Hepatocyte (in vitro differentiated cells and primary cell): ENCODE measurements around the gene CWH43.

GRCh38 chr4:44916310-44916815 lies 190.0 kb upstream of the GNPDA2 start:
- RAMPAGE, long total RNA, result no peak
- RRBS, result no CpG with 5 or more reads among the region's 6 CpGs

- RAMPAGE, long total RNA, result no peak
- RRBS, result no CpG with 5 or more reads among the region's 1 CpG
Observed at GRCh38 chr4:46986971-46987364, 6.4 kb downstream of the GABRA4 start.

- RAMPAGE, long total RNA, result no peak
- RRBS, result no CpG with 5 or more reads among the region's 2 CpGs
Observed at GRCh38 chr4:47493311-47493592, 8.2 kb downstream of the ATP10D start.

- RAMPAGE, long total RNA, result no peak
- RRBS, result no CpG with 5 or more reads among the region's 5 CpGs
Observed at GRCh38 chr4:47704521-47704790, 133.4 kb downstream of the CORIN start.

DNA sequence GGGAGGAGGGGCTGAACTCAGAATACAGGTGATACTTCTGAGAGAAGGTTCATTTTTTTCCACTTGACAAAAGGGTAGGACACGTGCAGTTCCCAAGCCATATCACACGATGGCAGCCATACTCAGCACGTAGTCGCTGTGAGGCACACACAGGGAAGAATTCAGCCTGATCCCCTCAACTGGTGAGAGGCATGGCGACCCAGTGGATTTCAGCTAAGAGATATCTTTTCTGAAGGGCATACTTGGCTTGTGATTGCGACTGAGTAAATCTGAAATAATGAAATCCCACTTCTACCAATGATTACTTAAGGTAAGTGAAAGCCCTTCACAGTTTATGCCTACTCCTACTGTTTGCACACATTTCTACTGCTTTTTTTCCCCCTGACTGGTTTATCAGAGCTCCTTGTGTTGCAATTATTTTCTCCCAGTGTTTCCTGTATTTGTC lies 133.1 kb downstream of the CORIN start:
- RAMPAGE, long total RNA, result no peak
- RRBS, result no CpG with 5 or more reads among the region's 6 CpGs

DNA sequence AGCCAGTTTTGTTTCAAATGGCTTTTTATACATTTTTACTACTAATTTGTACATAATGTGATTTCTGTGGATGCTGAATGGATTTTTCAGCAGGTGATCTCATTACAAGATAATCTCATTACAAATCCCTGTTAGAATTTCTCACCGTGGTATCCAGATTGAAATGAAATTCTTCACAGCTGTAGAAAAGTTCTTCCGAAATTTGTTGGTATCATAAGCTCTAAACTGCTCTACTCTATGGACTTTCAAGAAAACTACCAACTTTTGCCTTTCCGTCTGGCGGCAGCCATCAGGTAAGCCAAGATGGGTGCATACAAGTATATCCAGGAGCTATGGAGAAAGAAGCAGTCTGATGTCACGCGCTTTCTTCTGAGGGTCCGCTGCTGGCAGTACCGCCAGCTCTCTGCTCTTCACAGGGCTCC lies 131.8 kb downstream of the CORIN start:
- RAMPAGE, long total RNA, result no peak
- RRBS, result no CpG with 5 or more reads among the region's 8 CpGs

- RAMPAGE, long total RNA, result no peak
- RRBS, result 86% methylated on average over 4 of the region's 11 CpGs
Observed at GRCh38 chr4:47824631-47825401, 13.1 kb downstream of the CORIN start.

GRCh38 chr4:47855303-47855691 lies 17.4 kb upstream of the CORIN start:
- RAMPAGE, long total RNA, result no peak
- RRBS, result no CpG with 5 or more reads among the region's 1 CpG

DNA sequence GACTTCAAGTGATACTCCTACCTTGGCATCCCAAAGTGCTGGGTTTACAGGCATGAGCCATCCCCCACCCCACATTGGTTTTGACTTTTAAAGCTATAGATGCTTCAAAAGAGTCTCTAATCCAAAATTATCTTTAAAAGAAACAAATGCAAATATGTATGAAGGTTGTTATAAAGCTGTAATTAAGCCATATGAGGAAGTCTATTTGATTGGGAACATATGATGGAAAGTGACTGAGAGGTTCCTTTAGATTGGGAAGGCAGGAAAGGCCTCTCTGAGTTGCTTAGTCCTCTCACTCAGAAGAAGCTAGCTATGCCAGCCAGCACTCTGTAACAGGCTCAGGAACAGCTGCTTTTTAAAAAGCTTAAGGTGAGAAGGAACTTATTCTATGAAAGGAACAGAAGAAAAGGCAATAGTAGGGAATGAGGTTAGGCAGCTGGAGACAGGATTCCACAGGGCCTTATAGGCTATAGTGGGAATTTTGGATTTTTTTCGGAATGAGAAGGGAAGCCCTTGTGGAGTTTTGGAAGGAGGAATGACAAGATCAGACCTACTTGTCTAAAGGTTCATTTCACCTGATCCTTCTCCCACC lies 2.8 kb downstream of the NIPAL1 start:
- RAMPAGE, long total RNA, result no peak
- RRBS, result no CpG with 5 or more reads among the region's 1 CpG

DNA sequence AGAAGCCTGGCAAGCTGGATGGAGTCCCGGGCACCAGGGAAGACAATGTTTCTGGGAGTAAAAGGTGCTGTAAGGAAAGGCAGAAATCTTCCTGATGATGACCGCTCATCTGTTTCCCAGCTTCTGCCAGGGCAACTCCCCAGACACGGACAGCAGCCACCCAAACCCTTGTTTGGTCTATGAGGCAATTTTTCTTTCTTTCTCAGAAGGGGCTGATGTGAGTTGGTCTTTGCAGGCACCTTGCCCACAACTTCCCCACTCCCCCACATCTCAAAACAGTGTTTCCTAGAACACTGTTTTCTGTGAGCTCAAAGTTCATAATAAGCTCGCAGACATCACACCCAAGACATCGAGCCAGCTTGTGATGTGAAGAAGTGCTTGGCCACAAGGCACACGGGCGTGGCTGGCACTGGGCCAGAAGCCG lies 4.5 kb downstream of the TXK start:
- RAMPAGE, long total RNA, result no peak
- RRBS, result no CpG with 5 or more reads among the region's 8 CpGs

- RAMPAGE, long total RNA, result no peak
- RRBS, result no CpG with 5 or more reads among the region's 3 CpGs
Observed at GRCh38 chr4:48193473-48194008, 59.5 kb upstream of the TXK start.

DNA sequence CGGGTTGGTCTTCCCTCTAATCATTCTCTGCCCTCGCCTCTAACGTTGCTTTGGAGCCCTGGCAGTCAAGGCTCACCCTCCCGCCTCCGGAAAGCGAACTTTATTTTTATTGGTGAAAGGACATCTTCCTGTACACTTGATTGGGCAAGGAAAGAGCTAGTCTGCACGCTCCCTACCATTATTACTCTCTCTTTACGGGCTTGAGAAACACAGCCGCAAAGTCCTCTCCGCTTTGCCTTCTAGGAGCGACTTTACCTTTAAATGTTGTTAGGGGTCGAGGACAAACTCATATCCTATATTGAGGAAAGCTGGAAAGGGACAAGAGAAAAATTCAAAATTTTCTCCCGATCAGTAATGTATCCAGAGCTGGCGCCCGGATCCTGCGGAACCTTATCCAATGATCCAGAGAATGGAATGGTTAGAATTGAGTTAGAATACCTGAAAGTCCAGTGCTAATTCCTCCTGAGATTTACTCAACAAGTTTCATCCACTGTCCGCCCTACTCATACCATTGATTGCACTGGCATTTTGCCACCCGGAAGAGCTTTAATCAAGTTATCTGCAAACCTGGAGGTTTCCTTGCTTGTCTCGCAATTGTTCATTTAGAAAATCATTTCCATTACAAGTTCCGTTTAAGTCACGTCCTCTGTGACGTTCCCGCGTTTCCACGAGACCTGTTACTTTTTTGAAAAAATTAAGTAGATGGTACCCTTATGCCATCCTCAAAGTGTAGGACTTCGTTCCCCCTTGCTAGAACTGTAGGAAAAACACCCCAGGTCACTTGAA lies 554 bp upstream of the FRYL start:
- RAMPAGE, long total RNA, result no peak
- RRBS, result under 1% methylated on average over 4 of the region's 26 CpGs

- RAMPAGE, long total RNA, result no peak
- RRBS, result no CpG with 5 or more reads among the region's 6 CpGs
Observed at GRCh38 chr4:48835605-48836242, 4.8 kb downstream of the OCIAD1 start.

- RAMPAGE, long total RNA, result no peak
- RRBS, result 3% methylated on average over 31 of the region's 84 CpGs
Observed at GRCh38 chr4:48985860-48986843, at the start of gene CWH43. Gene CWH43 (plus strand): TSS chr4:48986275.

DNA sequence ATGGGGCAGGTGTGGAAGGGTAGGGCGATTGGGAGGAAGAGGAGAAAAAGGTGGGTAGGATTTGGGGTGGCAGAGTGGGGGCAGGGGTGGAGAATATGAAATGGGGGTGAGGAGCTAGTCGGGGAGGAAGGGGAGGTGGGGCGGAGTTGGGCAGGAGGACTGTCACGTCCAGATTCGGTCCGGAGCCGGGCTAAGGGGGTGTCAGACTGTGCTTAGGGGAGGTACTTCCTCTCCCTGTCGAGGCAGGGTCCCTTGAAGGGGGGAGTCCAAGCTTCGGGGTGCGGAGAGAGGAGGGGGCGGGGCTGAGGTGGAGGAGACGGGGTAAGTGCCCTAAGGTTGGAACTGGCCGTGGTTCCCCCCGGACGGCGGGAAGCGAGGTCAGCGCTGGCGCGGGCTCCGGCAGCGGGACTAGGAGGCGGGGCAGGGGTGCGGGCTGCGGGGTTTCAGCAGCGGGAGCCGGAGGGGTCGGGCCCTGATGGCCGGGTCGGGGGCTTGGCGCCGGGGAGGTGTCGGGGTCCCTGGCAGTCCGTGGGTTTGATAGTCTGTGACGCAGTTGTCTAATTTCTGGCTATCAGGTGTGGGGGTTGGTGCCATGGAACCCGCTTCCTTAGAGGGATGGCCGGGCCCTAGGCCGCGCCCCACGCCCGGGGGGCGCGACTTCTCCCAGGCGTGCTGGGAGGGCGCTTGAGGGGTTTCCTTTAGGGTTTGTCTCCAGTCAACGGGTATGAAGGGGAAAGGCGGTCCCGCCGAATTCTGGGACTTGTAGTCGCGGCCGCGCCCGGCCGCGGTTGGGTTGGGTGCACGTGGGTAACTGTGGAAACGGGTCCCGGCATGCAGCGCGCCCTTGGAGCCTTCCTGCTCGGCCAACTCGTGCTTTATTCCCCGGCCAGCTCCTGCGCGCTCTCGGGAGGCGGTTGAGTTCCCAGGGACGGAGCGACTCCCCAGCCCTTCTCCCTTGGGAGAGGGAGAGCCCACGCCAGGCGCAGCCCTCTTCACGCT lies 1.4 kb downstream of the DCUN1D4 start:
- RAMPAGE, long total RNA, result no peak
- RRBS, result 2% methylated on average over 25 of the region's 73 CpGs

- RAMPAGE, long total RNA, result no peak
- RRBS, result no CpG with 5 or more reads among the region's 13 CpGs
Observed at GRCh38 chr4:52660133-52660468, 1.0 kb upstream of the USP46 start.

GRCh38 chr4:52713744-52714432 lies 37.3 kb downstream of the ERVMER34-1 start:
- RAMPAGE, long total RNA, result no peak
- RRBS, result no CpG with 5 or more reads among the region's 12 CpGs

DNA sequence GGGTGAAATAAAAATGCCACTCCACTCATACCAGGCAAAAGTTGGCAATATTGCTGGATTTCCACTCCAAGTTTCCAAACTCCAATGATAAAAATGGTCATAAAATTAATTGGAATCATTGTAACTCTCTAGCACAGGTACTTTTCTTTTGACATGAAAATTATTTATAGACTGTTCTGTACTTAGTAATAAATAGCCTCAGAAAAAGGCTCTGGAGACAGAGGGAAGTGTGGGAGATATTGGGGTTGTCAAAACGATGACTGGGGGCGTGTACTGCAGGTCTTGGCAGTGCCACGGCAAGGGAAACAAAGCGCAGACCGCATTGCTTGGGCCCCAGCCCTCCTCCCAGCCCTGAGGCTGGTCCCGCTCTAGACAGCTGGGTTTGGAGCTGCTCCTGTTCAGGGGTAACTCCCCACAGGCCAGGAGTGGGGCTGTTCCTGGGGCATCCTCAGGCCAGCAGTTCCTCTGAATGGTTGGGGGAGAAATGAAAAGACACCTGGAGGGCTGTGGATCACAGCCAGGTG lies 131.6 kb downstream of the RASL11B start:
- RAMPAGE, long total RNA, result no peak
- RRBS, result no CpG with 5 or more reads among the region's 6 CpGs

DNA sequence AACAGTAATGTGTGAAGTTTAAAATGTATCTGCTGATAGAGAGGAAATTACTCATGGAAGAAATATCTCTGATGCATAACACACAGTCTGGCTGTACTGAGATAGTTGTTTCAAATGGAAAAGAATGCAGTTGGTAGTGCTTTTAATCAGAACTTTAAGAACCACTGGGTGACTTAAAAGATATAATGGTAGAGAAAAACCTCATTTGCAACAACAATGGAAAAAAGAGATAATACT lies 239.2 kb downstream of the RASL11B start:
- RAMPAGE, long total RNA, result no peak

DNA sequence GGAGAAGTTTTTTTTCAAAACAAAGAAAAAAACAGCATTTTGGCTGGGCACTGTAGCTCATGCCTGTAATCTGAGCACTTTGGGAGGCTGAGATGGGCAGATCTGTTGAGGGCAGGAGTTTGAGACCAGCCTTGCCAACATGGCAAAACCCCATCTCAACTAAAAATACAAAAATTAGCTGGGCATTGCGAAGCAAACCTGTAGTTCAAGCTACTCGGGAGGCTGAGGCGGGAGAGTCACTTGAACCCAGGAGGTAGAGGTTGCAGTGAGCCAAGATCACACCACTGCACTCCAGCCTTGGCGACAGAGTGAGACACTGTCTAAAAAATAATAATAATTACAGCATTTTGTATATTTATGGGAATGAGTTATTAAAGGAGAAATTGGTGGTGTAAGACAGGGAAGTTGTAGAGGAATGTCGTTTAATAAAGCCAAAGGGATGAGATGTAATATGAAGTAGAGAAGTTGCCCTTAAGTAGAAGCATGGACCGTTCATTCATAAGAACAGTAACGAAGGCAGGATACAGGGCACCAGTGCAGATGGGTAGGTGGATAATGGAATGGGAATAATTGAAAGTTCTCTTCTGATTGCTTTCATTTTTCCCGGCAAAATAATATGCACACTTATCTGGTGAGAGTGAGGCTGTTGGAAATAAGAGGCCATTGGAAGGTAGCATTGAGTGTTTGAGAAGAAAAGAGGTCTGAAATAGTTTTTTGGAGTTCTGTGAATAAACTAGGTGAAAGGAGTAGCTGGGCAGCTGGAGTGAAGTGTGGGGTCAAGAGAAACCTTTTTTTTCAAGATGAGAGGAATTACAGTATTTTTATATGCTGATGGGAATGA lies 25.2 kb downstream of the FIP1L1 start:
- RAMPAGE, long total RNA, result no peak
- RRBS, result no CpG with 5 or more reads among the region's 8 CpGs